ENCODE measurements around a stretch of chr3.

DNA sequence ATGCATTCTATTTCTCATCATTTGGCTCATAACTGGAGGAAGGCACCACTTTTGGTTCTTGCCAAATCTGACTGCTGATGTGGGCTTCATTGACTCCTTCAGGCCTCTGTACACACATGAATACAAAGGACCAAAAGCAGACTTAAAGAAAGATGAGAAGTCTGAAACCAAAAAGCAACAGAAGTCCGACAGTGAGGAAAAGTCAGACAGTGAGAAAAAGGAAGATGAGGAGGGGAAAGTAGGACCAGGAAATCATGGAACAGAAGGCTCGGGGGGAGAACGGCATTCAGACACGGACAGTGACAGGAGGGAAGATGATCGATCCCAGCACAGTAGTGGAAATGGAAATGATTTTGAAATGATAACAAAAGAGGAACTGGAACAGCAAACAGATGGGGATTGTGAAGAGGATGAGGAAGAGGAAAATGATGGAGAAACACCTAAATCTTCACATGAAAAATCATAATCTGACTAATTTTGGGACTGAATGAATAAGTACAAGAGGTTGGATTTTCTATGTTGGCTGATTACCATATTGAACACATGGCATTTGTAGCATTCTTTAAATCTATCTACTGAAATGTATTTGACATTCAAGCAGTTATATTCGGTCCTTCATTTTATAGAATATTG lies 26.1 kb downstream of the SEC62 start:
- RRBS: no CpG with 5 or more reads among the region's 6 CpGs

DNA sequence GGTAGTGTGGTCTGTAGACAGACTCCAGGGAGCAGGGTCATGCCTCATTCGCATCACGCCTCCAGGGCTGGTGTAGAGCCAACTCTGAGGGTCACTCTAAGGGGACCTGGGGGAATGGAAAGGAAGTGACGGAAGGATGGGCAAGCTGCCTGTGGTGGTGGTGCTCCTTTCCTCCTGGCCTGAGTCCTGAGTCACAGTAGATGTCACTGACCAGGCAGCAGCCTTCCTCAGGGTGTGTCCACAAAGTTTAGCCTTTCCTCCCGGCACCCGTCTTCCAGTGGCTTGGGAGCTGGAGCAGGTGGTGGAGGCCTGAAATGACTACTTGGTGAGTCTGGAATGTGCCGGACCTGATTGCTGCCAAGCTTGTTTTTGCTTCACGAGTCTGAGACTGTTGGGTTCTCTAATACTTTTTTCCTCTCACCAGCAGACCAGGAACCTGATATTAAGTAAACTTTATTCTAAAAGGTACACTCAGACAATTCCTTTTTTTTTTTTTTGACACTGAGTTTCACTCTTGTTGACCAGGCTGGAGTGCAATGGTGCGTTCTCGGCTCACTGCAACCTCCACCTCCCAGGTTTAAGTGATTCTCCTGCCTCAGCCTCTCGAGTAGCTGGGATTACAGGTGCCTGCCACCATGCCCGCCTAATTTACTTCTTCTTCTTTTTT lies 11.9 kb downstream of the GPR160 start:
- RRBS: 64% methylated on average over 3 of the region's 11 CpGs

DNA sequence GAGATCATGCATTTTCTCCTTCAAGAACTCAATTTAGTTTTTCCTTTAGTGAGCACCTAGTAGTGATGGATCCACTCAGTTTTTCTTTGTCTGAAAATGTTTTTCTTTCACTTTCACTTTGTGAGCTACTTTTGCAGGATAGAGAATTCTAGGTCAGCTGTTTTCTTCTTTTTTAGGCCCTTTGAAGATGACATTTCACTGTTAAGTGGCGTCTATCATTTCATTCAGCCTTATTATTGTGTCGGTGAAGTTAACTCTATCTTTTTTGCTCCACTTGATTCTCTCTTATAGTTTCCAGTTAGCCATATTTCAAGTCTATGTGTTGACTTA lies 55.7 kb downstream of the PRKCI start:
- RRBS: no CpG with 5 or more reads among the region's 2 CpGs

DNA sequence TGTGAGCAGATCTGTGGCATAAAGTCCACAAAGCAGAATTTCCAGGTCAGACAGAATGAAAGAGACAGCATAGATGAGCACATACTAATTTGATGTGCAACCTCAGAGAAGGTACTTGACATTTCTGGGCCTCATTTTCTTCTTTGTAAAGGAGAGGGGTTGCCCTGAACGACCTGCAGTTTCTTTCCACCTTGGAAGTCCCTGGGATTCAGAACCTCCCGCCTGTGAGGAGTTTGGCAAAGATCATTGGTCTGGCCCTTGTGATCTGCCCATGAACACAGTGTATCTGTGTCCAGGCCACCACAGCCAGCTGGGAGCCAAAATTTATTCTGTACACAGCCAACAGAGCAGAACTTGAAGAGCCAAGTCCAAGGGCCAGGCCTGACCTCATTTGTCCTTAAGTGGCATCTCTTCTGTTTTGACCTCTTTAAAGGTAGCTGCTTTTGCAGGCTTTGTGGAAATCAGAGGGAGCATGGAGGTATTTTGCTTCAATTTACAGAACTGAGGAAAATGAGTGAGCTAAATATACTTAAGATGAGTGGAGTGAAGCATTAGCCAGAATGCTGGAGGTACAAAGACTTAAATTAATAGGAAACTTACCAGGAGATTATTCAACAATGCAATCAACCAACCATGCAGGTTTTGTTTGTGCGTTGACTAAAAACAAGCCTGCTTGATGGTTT lies 57.3 kb upstream of the SLC7A14 start:
- RRBS: no CpG with 5 or more reads among the region's 3 CpGs

- RRBS: no CpG with 5 or more reads among the region's 4 CpGs
Observed at GRCh38 chr3:170689316-170689890, 103.5 kb upstream of the SLC7A14 start.

DNA sequence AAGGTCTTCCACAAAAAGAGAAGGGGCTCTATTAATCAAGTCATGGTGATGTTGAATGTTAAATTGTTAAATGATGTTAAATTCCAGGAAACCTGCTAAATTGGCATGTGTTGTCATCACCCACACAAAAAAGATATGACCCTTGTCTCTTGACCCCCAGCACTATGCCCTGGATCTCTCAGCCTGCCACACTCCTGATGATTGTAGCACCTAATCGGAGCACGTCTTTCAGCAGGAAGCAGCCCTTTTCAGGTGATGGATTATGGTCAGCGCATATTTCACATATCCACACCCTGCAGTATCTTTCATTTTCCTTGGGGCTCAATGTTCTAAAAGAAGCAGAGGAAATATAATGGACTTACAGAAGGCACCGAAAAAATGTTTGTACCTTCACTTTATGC lies 9.3 kb downstream of the SLC2A2 start:
- RRBS: no CpG with 5 or more reads among the region's 4 CpGs

GRCh38 chr3:171257323-171257969 lies 202.8 kb downstream of the TNIK start:
- RRBS: no CpG with 5 or more reads among the region's 4 CpGs

- RRBS: no CpG with 5 or more reads among the region's 8 CpGs
Observed at GRCh38 chr3:171306747-171307110, 153.5 kb downstream of the TNIK start.

- RRBS: no CpG with 5 or more reads among the region's 5 CpGs
Observed at GRCh38 chr3:171458614-171458982, 1.6 kb downstream of the TNIK start.

DNA sequence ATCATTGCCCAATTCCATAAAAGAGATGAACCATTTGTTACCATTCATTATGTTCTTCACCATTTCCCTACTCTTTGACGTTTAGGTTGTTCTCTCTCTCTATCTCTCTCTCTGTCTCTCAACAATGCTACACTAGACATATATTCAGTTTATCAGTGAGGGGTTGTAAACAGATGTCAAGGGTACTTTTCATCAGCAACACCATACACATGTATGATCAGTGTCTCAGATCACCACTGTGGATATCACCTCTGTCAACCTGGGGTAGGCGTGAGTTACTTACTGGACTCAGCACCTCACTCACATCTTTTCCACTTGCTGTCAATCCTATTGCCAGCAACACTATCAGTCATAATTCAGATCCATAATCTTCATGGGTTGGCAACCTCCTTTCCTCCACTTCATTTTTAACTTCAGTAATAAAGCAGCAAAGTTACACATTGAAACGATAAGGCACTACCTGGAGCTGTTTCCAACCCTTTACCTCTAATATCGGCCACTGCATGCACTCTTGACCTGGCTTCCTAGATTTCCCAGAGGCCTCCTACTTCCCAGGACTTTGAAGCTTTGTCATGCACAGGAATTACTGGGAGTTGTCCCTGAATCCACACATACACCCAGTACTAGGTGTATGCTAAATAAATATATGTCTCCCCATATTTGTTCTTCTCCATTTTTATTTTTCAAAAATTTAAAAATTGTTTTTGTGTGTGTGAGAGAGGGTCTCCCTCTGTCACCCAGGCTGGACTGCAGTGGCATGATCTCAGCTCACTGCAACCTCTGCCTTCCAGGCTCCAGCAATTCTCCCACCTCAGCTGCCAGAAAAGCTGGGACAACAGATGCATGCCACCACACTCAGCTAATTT lies 126.2 kb downstream of the PLD1 start:
- RRBS: no CpG with 5 or more reads among the region's 4 CpGs

DNA sequence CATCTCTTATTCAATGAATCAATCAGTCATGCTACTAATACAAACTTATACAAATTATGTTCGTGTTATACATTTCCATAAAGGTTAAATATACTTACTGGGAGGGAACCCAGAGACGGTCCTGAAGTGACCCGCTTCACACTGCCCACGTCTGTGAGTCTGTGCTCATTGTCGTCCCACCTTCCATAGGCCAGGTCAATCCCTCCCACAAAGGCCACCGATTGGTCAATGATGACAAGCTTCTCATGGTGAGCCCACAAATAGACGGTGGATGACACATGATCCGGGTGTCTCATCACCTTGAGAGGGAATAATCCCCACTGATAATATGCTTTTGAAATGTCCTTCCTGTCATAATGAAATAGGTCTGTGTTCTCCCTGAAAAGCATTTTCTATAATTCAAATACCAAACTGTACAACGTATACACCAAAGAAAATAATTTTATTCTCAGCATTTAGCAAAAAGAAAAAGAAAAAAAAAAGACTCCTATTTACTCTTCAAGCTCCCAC lies 121.7 kb downstream of the PLD1 start:
- RRBS: no CpG with 5 or more reads among the region's 9 CpGs

DNA sequence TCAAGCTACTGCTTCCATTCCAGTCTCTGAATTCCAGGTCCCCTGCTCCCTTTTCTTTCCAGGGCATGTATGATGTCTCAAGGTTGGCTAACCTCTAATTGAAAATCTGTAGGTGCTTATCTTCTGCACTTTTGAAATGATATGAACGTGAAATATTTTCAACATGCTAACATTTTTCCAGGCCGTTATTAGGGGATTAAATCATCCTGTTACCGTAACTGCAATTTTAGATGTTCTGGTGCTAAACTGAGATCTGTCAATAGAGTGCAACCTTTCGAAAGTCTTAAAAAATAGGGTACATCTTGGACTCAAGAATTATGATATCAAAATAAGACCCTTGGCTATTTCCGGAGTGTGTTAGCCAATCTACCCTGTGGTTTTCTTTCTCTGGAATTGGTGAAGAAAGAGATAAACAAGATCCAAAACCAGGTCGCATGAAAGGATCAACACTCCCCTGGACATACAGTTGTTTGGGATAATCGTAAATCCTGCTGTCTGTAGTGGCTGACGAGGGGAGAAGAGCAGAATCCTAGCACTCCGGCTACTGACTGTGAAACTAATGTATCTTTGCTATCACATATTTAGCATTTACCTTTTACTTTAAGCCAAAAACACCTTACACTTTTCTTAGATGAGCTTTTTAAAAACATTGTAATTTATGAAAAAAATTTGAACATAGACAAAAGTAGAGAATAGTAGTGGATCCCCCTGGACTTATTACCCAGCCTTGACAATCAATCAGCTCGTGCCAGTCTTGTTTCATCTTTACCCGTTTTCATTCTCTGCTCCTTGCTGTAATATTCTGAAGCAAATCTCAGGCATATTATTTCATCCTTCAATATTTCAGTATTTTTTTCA lies 30.9 kb downstream of the FNDC3B start:
- RRBS: no CpG with 5 or more reads among the region's 11 CpGs

DNA sequence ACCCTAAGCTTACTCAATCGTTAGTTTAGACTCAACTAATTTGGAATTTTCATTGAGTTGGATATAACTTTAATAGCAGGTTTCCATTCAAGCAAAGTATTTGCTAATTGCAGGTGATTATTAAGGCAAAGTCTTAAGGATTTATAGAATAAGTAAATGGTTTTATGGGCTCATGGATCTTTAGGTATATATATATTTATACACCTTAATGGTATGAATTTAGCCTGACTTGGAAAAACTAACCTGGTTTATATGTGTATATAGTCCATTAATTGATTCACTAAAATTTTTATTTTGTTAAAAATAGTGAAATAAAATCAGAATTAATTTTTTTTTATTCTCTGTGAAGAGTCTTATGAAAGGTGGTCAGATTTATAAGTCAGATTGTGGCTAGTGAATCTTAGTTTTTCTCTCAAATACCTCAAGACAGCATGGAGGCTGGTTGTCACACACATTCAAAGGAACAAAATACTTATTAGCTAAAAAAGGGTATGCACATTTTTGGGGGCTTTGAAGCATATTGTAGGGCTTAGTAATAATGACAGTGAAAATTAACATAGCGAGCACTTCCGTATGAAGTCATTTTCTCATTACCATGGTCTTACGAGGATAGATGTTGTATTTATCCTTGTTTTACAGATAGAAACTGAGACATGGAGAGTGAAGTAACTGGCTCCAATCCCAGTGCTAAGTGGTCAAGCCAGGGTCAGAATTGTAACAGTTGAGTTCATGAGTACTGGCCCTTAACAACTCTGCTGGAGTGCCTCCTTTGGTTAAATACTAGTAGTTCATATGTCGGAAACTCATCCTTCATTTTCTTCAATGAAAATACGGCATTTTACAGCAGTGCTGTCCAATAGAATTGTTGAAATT lies 32.1 kb downstream of the FNDC3B start:
- RRBS: no CpG with 5 or more reads among the region's 6 CpGs

- RRBS: no CpG with 5 or more reads among the region's 2 CpGs
Observed at GRCh38 chr3:172079593-172079835, 40.1 kb downstream of the FNDC3B start.

- RRBS: no CpG with 5 or more reads among the region's 11 CpGs
Observed at GRCh38 chr3:172089341-172090039, 50.1 kb downstream of the FNDC3B start.

DNA sequence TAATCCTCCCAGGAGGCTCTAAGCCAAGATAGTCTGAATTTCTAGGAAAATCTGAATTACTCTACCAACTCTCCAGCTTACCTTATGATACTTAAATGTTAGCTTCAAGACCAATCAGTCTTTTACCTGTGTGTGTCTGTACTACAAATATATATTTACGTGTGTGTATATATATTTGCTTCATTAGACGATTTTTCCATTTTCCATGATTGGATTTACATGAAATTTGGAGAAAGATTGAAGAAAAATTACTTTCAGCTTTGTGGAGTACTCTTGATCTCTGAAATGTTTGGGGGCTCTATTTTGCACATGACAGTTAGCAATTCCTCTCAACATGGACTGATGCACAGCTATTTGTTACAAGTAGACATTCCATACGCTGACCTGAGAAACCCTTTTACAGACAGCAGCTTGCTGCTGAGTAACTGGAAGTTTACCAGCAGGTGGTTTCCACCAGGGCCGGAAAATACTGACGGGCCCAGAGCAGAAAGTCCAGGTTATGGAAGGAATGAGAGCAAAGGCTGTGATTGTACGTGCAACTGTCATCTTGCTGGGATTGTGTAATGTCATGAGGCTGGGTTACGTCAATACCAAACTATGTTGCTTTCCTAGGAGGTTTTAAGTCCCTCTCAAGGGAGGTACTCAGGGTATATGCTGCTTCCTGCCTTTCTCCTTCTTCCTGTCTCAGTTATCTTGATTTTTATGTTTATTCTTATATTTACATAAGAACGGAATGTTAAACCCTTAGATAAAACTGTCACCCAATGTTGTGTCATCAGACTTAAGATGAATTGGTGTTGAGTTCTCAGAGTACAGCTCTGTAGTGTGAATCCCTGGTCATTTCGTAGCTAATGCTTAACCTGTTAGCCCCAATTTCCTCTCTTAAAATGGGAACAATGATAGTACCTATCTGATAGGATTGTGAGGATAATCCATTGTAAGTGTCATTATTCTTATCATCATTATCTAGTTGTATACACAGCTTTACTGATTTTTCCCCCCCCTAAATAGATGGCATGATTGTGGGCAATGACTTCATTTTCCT lies 101.1 kb downstream of the FNDC3B start:
- RRBS: no CpG with 5 or more reads among the region's 9 CpGs

DNA sequence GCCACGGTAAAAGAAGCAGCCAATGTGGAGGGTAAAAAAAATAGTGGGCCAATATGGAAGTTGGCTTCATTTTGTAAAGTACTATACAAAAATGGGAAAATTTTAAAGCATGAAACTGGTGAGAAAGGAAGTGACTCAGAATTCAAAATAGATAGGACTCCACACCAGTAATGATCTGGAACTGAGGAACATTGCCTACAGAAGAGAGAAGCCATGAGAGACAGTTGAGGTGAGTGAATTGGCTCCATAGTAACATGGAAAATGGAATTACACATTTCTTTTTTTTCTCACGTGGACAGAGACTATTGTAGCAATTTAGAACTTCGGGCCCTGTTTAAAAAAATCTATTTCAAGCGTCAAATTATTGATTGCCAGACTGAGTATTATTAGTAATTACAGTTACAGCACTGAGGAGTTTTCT lies 109.0 kb downstream of the FNDC3B start:
- RRBS: no CpG with 5 or more reads among the region's 4 CpGs

DNA sequence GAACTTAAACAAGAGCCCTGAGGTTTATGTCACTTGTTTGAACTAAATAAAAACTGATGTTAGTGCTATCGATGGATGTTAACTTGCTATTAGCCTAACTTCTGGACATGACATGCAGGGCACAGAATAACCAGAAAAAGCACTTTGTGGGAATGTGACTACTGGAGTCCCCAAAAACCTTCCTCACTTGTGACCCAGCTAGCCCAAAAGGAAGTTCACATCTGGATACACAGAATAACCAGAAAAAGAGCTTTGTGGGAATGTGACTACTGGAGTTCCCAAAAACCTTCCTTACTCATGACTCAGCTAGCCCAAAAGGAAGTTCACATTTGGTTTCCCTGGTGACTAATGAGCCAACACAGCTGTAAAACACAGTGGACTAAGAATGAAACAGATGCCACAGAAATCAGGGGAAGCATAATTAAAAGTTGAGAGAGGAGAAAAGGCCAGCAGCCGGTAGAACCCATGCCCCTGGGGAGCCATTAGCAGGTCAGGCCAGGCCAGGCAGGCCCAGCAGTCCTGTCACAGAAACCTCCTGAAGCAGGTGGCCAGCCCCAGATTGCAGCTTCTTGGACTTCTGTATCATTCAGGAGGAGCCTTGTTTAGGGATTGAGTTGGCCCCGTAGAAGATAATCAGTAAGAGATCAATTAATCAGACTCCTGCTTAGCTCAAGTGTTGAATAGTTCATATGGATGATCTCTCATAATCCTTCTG lies 130.3 kb downstream of the GHSR start:
- RRBS: no CpG with 5 or more reads among the region's 3 CpGs